Choroid plexus epithelial cell (primary cell): Measurements from ENCODE around the genes PEBP1, SRRM4 and TMEM233.

DNA sequence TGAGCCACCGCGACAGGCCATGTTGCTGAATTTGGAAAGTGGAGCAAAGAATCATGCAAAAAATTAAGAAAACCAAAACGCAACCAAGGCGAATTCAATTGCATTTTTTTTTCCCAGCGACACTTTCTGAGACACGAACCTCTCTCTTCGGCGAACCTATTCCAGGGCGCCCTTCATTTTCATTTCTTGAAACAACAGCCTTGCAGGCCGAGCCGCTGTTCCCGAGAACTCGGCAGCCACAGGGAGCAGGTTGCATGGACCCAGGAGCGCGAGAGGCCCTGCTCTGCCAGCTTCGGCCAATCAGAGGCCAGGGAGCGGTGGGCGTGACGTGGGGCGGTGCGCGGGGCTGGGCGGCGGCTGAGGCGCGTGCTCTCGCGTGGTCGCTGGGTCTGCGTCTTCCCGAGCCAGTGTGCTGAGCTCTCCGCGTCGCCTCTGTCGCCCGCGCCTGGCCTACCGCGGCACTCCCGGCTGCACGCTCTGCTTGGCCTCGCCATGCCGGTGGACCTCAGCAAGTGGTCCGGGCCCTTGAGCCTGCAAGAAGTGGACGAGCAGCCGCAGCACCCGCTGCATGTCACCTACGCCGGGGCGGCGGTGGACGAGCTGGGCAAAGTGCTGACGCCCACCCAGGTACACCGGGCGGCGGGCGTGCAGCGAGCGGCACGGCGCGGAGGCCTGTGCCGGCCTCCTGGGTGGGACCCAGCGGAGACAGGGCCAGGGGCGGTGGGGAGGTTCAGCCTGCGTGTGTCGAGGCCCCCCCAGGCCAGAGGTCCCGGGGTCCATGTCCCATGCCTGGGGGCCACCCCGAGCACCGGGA lies at the start of gene PEBP1:
PEBP1 (plus strand) TSS at position 407 of the 814 bp plus-strand sequence.
- RRBS = 1% methylated on average over 26 of the region's 70 CpGs

DNA sequence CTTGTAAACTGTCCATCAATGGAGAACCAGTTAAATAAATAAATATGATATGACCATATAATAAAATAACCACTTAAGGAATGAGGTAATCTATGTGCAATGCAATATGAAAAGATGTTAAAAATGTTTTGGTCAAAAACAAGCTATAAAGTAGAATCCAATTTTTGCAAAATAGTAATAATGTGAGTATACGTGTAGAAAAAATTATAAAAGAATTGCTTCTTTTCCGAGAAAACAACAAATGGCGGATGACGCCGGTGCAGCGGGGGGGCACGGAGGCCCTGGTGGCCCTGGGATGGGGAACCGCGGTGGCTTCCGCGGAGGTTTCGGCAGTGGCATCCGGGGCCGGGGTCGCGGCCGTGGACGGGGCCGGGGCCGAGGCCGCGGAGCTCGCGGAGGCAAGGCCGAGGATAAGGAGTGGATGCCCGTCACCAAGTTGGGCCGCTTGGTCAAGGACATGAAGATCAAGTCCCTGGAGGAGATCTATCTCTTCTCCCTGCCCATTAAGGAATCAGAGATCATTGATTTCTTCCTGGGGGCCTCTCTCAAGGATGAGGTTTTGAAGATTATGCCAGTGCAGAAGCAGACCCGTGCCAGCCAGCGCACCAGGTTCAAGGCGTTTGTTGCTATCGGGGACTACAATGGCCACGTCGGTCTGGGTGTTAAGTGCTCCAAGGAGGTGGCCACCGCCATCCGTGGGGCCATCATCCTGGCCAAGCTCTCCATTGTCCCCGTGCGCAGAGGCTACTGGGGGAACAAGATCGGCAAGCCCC lies 110.1 kb downstream of the PEBP1 start:
- RRBS = no CpG with 5 or more reads among the region's 38 CpGs

GRCh38 chr12:118358897-118359449 lies 13.7 kb downstream of the TAOK3 start:
- RRBS = no CpG with 5 or more reads among the region's 7 CpGs

DNA sequence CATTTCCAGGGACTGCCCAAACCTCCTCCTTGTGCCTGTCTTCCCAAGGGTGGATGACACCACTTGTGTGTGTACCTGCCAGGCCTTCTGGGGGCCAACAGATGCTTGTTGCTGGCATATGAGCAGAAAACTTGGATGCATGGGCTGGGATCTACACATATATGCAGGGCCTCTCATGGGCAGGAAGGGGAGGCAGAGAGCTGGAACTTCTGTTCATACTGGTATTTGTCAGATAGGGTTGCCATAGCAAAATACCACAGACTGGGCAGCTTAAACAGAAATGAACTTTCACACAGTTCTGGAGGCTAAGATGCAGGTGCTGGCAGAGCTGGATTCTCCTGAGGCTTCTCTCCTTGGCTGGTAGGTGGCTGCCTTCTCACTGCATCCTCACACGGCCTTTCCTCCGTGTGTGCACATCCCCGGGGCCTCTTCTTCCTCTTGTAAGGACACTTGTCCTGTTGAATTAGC lies 121.8 kb downstream of the SUDS3 start:
- RRBS = no CpG with 5 or more reads among the region's 3 CpGs

- RRBS = no CpG with 5 or more reads among the region's 3 CpGs
Observed at GRCh38 chr12:118548376-118548788, 172.0 kb downstream of the SUDS3 start.

GRCh38 chr12:118981032-118982151 lies at the start of gene SRRM4:
SRRM4 (plus strand) TSS chr12:118981541.
- RRBS = 4% methylated on average over 11 of the region's 70 CpGs

GRCh38 chr12:119168947-119169505 lies 9.7 kb upstream of the HSPB8 start:
- RRBS = no CpG with 5 or more reads among the region's 2 CpGs

GRCh38 chr12:119183901-119185052 lies 5.5 kb downstream of the HSPB8 start:
- RRBS = no CpG with 5 or more reads among the region's 13 CpGs

GRCh38 chr12:119186228-119187002 lies 7.7 kb downstream of the HSPB8 start:
- RRBS = no CpG with 5 or more reads among the region's 10 CpGs

GRCh38 chr12:119246872-119247705 lies 68.4 kb downstream of the HSPB8 start:
- RRBS = no CpG with 5 or more reads among the region's 6 CpGs

DNA sequence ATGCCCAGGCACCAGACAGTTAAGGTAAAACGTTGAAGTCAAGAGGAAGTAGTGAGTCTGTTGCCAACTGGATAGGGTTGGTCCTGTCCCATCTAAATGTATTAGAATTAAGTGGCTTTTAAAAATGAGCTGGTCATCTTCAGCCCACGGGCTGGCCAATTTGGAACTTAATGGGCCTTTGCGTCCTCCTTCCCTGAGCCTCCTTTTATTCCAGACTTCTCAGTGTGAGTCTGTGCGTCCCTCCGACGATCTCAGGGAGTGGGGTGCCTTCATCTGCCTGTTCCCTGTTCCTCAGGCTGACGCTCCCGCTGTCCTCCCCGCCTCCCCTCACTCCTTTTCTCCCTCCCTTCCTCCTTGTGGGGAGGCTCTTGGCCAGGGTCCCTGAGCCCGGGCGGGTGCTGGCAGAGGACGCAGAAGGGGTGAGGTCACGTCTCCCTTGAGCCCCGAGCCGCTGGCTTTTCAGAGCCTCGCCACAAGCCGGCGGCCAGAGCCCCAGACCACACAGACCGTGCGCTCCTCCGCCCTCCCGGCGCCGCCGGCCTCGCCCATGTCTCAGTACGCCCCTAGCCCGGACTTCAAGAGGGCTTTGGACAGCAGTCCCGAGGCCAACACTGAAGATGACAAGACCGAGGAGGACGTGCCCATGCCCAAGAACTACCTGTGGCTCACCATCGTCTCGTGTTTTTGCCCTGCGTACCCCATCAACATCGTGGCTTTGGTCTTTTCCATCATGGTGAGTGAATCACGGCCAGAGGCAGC lies at the start of gene TMEM233:
TMEM233 (plus strand) TSS at position 473 of the 759 bp plus-strand sequence.
- RRBS = 3% methylated on average over 12 of the region's 36 CpGs

DNA sequence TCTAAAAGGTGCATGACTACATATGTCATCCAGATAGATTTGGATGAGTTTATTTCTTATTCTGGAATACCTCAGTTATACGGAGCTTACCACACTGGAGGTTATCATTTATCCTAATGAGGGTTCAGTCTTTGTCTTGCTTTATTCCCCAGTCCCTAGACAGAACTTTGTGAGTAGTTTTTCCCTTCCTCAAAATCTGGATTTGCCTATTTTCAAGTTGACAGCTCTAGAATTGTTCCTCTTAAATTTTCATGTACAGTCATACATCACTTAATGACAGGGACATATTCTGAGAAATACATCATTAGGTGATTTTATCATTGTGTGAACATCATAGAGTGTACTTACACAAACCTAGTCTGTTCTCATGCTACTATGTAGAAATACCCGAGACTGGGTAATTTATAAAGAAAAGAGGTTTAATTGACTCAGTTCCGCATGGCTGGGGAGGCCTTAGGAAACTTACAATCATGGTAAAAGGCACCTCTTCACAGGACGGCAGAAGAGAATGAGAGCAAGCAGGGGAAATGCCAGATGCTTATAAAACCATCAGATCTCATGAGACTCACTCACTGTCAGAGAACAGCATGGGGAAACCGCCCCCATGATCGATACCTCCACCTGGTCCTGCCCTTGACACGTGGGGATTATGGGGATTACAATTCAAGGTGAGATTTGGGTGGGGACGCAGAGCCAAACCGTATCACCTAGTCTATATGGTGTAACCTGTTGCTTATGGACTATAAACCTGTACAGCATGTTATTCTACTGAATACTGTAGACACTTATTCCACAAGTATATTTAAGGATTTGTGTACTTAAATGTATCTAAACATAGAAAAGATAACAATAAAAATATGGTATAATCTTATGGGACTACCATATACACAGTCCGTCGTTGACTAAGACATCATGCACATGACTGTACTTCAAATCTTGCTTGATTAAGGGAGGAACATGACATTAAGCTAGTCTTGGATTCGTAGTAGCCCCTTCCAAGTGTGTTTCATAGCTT lies 3.4 kb downstream of the PRKAB1 start:
- RRBS = no CpG with 5 or more reads among the region's 12 CpGs

GRCh38 chr12:119682427-119683212 lies 14.7 kb downstream of the PRKAB1 start:
- RRBS = no CpG with 5 or more reads among the region's 4 CpGs

GRCh38 chr12:119687386-119688423 lies 19.8 kb downstream of the PRKAB1 start:
- RRBS = no CpG with 5 or more reads among the region's 25 CpGs

- RRBS = no CpG with 5 or more reads among the region's 19 CpGs
Observed at GRCh38 chr12:119692241-119693667, 24.8 kb downstream of the PRKAB1 start.

GRCh38 chr12:119699276-119699791 lies 31.4 kb downstream of the PRKAB1 start:
- RRBS = no CpG with 5 or more reads among the region's 11 CpGs

- RRBS = 2% methylated on average over 12 of the region's 62 CpGs
Observed at GRCh38 chr12:120086812-120087852, 29.4 kb downstream of the RAB35 start.

DNA sequence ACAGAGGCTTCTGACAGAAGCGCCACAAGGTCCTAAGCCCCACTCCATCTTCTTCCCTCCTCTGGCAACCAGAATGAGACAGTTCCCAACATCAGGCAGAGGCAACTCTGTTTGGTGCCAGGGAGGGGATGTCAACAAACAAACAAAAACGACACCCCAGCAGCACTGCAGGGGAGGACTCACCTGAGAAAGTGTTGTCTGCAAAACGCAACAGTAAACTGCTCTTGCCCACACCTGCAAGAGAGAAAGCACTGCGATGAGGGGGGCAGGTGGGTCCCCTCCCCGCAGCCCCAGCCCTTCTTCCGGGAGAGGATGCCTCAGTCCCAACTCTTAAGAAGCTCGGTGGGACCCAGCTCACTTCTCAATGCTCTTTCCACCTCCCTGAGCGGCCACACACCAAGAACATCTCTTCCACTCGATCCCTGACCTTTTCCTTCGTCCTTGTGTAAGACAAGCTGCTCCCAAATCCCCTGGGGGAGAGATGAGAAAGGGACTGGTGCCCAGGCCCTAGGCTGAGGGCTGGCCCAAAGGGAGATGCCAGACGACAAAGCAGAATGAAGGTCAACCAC lies 8.2 kb downstream of the RAB35 start:
- RRBS = no CpG with 5 or more reads among the region's 11 CpGs

DNA sequence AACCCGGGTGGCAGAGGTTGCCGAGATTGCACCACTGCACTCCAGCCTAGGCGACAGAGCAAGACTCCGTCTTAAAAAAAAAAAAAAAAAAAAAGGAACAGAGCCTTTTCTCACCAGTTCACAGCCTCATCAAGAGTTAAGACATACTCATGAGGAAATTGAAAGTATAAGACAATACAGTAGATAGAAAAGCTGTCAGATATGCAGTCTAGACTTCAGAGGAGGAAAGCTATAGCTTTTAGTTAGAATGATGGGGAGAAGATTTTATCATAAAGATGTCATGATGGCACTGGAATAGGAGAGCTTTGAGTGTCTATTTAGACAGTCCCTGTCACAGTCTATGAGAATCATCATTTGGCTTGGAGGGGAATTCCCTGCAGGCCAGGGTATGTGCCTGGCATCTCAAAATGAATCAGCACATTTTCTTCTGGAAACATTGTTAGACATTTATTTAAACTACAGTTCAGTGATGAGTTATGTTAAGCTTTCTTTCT lies 2.8 kb upstream of the RAB35 start:
- RRBS = no CpG with 5 or more reads among the region's 4 CpGs

- RRBS = no CpG with 5 or more reads among the region's 7 CpGs
Observed at GRCh38 chr12:120212151-120212399, 11.2 kb upstream of the RPLP0 start.